ENCODE results near the gene CUTA.

DNA sequence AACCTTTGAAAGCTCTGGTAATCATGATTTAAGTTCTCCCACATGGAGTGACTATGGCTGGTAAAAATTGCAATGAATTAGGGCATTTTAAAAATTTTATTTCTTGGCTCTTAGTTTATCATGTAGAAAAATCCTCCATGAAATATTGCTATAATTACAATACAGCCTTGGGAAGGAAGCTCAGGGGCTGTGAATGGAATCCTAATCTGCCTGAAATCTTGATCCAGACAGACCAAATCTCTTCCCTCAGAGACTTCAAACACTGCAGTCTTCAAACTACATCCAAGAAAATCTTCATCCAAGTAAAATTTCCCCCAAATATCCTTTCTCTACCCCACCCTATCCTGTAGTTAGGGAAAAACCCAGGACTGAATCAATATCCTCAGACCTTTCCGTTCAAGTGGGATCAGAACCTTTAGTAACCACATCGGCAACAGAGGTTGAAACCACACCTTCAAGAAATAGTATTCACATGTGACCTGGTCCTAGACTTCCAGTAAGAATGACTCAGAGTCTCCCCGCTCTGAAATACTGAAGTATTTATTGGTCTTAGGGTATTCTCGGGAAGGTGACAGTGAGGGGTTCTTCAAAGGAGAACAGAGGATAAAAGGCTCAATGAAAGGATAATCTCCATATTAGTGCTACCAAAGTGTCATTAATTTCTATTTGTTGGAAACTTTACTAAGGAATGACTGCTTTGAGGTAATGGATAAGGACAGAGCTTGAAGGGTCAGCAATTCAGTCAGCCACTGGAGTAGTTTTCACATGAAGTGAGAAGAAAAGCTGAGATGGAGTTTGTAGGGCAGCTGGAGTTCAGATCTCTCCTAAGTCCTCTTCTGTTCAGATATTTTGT lies 11.1 kb upstream of the HLA-DPB1 start:
- PRO-cap = no peak
- RRBS, 2 experiments = no CpG with 5 or more reads among the region's 4 CpGs

DNA sequence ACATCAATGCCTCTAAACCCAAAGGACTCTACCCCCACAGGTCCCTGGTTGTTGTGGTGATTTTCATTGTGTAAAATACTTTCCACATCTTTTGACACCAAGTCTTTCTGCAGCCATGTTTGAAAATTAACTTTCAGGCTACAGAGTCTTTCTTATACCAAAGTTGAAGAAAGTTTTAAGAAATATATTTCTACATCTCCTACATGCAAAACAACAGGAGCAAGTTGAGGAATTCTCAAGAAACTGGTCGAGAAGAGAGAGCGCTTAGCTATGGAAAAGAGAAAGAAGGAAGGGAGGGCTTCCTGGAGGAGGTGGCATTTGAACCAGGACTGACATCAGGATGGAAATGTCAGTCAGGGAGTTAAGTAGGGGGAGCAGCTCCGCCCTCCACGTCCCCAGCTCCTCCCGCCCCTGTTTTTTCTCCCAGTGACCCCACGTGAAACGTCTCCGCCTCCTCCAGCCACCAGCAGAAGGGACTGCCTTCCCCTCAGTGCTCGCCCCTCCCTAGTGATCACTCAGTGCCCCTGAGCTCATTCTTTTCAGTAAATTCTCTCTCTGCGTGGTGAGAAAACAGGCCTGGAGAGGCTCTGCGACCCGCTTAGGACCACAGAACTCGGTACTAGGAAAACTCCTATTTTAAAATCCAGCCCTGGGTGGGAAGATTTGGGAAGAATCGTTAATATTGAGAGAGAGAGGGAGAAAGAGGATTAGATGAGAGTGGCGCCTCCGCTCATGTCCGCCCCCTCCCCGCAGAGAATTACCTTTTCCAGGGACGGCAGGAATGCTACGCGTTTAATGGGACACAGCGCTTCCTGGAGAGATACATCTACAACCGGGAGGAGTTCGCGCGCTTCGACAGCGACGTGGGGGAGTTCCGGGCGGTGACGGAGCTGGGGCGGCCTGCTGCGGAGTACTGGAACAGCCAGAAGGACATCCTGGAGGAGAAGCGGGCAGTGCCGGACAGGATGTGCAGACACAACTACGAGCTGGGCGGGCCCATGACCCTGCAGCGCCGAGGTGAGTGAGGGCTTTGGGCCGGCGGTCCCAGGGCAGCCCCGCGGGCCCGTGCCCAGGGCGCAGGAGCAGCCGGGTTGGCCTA lies 4.5 kb downstream of the HLA-DPB1 start:
- PRO-cap = no peak
- RRBS, 2 experiments = 15 to 42% methylated on average over 20 of the region's 47 CpGs

DNA sequence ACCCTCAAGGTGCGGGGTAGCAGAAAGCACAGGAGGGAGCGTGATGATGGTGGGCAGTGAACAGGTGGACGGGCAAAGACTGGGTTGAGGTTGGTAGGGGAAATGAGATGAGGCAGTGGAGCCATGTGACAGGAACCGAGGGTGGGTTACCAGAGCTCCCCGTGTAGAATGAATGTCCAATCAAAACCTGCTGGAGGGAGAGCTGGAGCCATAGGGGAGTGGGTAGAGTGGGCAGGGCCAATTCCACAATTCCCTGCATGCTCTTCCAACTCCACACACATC lies 38.0 kb downstream of the HLA-DPB1 start:
- PRO-cap = no peak
- RRBS, 2 experiments = no CpG with 5 or more reads among the region's 5 CpGs

- PRO-cap = no peak
- RRBS, 2 experiments = no CpG with 5 or more reads among the region's 2 CpGs
Measured at GRCh38 chr6:33121644-33121998, 45.8 kb downstream of the HLA-DPB1 start.

DNA sequence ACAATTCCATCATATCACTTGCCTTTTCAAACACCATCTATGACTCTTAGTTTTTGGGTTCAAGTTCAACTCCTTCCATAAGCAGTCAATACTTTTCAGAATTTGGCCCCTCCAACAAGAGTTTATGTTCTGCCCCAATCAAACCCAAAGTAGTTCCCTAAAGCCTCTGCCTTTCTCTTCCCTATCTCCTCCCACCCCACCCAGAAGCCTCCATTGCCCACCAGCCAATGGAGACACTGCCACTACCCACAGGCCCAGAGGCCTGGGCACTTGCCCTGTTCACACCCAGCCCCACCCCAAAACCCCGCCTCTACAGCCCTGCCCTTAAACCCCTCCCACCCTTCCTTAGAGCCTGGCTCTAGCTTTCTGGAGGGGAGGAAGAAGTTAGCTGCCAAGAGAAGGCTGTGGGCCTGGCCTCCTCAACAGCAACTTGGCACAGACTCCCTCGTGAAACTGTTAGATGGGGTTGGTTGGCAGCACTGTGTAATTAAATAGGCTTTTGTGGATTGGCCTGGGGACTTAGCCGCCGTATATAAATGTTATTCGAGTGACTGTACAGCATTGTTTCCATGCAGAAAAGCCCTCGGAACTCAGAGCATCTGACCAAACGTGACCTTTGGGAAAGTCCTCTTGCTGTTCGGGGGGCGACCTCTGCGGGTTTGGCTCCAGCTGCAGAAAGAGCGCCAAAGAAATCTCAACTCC lies 31.5 kb downstream of the COL11A2 start:
- PRO-cap = no peak
- RRBS, 2 experiments = no CpG with 5 or more reads among the region's 11 CpGs

DNA sequence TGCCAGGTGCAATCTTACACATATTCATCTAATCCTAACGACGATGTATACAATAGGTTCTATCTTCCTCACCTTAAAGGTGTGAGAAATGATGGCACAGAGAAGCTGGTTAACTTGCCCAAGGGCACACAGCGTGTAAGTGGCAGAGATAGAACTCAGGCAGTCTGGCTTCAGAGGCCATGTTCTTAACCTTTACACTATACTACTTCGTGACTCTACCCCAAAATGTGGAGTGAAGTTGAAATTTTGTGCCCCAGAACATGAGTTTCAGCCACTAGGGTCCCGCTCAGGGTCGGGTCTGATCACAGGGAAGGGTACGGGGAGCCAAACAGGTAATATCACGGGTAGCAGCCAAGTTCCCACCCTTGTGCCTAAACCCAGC lies 543 bp downstream of the VPS52 start:
- PRO-cap = bidirectional peak, plus-strand start at position 305 of the sequence, minus-strand start at position 145 of the sequence
- RRBS, 2 experiments = no CpG with 5 or more reads among the region's 8 CpGs

GRCh38 chr6:33272201-33272835 lies 443 bp downstream of the RPS18 start:
- PRO-cap = bidirectional peak, plus-strand start at chr6:33272277, minus-strand start at chr6:33272332; bidirectional peak, plus-strand start at chr6:33272757, minus-strand start at chr6:33272464
- RRBS, 2 experiments = 0 to 6% methylated on average over 1 of the region's 20 CpGs

GRCh38 chr6:33288603-33288801 lies 537 bp downstream of the WDR46 start:
- PRO-cap = unidirectional peak, plus-strand start at chr6:33288695
- RRBS, 2 experiments = no CpG with 5 or more reads among the region's 9 CpGs

- PRO-cap = no peak
- RRBS, 2 experiments = no CpG with 5 or more reads among the region's 14 CpGs
Measured at GRCh38 chr6:33357320-33357930, 28.3 kb upstream of the SMIM40 start.

DNA sequence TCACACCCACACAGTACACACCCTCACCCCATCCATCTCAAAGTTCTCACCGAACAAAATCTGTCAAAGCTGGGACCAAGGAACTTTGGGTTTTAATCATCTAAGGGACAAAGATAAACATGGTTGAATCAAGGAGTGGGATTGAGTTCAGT lies 1.2 kb downstream of the CUTA start:
- PRO-cap = no peak
- RRBS, 2 experiments = no CpG with 5 or more reads among the region's 1 CpG

- PRO-cap = bidirectional peak, plus-strand start at chr6:33417960, minus-strand start at chr6:33417812; bidirectional peak, plus-strand start at chr6:33418474, minus-strand start at chr6:33418058
- RRBS, 2 experiments = no CpG with 5 or more reads among the region's 51 CpGs
Measured at GRCh38 chr6:33417788-33418566, at the start of gene CUTA. CUTA (minus strand) TSS chr6:33418107.

DNA sequence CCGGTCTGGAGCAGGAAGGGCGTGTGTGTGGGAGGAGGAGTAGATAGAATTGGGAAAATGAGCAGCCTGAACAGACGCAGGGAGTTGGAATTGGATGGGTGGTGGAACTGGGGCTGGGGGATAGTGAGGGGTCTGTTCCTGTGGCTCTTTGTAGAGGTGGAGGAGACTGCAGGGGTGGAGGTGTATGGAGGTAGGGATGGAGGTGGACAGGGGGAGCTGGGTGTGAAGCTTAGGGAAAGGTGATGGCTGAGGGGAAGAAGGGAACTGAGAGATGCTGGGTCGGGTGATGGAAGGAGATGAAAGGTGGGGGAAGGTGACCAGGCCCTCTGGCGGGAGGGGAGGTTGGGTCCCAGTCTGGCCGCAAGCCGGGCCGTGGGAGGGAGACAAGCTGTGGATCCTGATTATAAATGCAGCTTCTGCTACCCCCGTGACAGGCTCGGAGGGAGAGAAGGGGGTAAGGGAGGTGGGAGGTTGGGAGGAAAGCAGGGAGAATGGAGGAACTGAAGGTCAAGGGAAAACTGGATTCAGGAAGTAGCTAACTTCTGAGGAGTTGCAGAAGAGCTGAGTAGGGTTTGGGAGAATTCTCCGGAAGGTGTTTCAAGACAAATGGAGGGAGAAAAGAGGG lies 5.2 kb downstream of the SYNGAP1 start:
- PRO-cap = unidirectional peak, plus-strand start at position 352 of the sequence
- RRBS, 2 experiments = 8% methylated on average over 1 of the region's 11 CpGs; no CpG with 5 or more reads in 1 of the 2 experiments

- PRO-cap = no peak
- RRBS, 2 experiments = 0% methylated on average over 1 of the region's 11 CpGs; no CpG with 5 or more reads in 1 of the 2 experiments
Measured at GRCh38 chr6:33426437-33426847, 6.6 kb downstream of the SYNGAP1 start.

GRCh38 chr6:33427422-33428443 lies 7.9 kb downstream of the SYNGAP1 start:
- PRO-cap = unidirectional peak, plus-strand start at chr6:33427887; bidirectional peak, plus-strand start at chr6:33428343, minus-strand start at chr6:33428303
- RRBS, 2 experiments = 4 to 5% methylated on average over 47 of the region's 103 CpGs

GRCh38 chr6:33433353-33434017 lies 13.6 kb downstream of the SYNGAP1 start:
- PRO-cap = no peak
- RRBS, 2 experiments = 4 to 6% methylated on average over 5 of the region's 17 CpGs

GRCh38 chr6:33693158-33694035 lies 18.1 kb downstream of the UQCC2 start:
- PRO-cap = unidirectional peak, minus-strand start at chr6:33693888
- RRBS, 2 experiments = no CpG with 5 or more reads among the region's 26 CpGs

- PRO-cap = no peak
- RRBS, 2 experiments = no CpG with 5 or more reads among the region's 7 CpGs
Measured at GRCh38 chr6:33742885-33743301, 3.8 kb downstream of the IP6K3 start.

DNA sequence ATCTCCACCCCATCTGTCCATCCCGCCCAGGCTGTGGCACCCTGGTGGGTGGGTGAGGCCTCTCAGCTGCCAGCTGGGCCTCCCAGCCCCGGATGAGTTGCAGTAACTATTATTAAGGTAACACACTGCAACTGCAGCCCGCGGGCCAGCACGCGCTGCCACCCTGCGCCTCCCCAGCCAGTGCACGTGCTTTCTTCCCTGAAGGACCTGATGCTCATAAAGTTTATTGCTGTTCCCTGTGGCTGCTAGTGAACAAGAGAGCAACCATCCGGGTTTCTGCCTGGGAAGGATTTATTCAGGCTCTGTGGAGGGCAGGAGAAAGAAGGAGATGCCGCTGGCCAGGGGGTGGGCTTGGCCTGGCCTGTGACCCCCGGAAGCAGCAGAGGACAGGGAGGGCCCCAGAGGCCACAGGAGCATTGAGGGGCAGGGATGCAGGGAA lies 1.7 kb downstream of the IP6K3 start:
- PRO-cap = no peak
- RRBS, 2 experiments = 23 to 67% methylated on average over 2 of the region's 11 CpGs

DNA sequence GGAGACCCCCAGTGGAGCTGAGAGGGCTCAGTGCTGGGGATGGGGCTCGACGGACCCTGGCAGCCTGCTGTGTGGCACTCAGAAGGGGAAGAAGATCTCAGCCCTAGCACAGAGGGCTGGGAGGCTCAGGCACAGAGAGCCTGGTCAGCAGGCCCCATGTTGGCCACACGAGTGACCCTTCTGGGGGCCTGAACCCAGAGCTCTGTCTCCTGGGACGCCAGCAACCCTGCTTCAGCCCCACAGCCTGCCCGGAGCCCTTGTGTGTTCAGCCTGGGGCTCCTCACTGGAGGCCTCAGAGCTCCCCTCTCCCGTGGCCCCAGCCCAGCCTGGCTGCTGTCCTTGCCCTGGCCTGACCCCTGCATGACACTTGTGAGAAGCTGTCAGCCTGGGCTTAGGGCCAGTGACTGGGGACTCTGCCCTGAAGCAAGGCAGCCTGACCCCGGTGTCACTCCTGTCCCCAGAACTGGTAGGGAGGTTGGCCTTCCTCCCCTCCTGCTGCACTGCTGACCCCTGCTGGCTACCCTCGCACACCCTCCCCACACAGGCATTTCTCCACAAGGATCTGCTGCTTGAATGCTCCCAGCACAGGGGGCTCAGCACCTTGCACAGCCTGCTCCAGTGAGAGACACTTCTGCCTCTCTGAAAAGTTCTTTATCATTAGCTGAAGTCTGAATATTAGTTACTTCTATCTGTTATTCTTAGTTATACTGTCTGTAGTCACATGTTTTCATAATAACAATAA lies 15.3 kb upstream of the IP6K3 start:
- PRO-cap = no peak
- RRBS, 2 experiments = no CpG with 5 or more reads among the region's 8 CpGs

DNA sequence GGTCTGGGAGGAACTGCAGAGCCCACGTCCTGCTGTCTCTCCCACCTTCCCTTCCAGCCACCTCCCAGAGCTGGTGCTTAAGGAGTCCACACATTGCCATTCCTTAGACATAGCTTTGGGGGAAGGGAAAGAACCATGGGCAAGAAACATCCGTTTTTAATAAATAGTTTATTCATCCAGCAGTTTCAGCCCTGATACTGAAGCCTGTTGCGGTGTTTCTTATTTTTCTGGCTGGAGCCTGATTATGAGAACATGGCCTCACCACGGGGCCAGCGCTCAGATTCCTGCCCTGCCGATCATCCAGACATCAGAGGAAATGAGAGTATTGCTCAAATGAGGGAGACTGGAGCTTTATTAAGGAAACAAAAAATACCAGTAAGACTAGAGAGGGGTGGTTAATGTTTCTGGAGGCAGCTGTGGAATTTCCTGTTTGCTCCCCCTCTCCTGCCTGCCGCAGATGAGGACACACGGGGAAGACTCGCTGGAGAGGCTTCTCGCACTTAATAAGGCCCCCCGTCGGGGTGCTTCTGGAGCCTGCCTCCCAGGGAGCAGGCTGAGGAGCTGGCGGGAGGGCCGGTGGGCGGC lies 17.8 kb downstream of the LEMD2 start:
- PRO-cap = unidirectional peak, minus-strand start at position 311 of the sequence; bidirectional peak, plus-strand start outside the sequence, minus-strand start at position 478 of the sequence
- RRBS, 2 experiments = 5 to 6% methylated on average over 2 of the region's 15 CpGs